ENCODE measurements around a stretch of chr14.

DNA sequence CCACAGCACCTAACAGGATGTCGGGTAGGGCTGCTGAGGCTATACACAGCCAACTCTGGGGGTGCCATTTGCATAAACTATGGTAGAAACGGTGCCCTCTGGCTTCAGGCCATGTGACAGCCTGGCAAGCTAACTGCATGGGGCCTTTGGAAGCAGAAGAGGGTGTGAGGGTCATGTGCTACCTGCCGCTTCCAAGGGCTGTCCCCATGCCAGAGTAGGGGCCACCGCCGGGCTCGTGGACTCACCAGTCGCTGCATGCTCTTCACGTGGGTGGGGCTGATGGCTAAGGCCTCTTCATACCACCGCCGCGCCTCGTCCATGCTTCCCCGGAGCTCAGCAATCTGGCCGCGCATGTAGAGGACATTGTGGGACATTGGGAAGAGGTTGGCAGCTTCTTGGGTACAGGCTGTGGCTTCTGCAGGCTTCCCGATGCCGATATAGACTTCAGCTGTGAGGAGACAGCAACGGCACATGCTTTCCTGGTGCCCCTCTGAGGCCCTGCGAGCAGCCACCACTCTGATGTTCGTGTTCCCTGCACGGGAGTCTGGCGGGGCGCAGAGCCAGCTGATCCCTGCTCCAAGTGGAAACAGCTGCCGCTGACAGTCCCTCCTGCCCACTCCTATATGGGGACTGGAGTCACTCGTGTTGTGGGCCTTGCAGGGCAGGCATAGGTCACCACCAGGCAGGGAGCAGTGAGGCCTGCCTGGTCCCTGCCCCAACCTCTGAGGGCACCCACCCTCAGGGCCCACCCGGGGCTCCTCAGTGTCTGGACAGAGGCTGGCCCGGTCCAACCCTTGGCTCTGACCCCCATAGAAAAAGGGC lies 181.2 kb downstream of the CALM1 start:
- RRBS = 97% methylated on average over 8 of the region's 27 CpGs

DNA sequence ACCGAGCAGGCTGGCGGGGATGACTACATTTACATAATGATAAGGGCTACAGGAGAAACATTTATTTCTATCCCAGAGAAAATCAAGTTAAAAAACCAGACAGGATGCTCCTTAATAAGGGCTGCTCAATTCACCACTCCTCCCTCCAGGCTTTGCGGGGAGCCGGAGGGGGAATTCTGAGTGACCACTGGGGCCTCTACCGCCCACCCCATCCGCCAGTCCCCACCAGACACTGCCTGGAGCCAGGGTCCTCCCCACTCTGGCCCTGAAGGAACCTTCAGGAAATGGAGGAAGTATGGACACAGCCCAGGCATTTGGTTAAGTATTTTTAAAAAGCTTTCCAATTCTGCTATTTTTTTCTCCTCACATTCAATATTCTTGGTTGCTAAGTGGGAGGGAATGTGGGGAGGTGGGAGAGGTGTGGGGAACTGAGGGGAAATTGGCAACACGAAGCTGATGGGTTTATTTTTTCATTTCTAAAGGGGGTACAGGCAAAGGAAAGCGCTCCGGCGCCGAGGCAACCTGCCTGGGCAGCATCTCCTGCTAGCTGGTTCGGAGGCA lies 200.5 kb downstream of the TTC7B start:
- RRBS = no CpG with 5 or more reads among the region's 12 CpGs

GRCh38 chr14:91119794-91120466 lies 6.1 kb downstream of the DGLUCY start:
- RRBS = no CpG with 5 or more reads among the region's 7 CpGs

DNA sequence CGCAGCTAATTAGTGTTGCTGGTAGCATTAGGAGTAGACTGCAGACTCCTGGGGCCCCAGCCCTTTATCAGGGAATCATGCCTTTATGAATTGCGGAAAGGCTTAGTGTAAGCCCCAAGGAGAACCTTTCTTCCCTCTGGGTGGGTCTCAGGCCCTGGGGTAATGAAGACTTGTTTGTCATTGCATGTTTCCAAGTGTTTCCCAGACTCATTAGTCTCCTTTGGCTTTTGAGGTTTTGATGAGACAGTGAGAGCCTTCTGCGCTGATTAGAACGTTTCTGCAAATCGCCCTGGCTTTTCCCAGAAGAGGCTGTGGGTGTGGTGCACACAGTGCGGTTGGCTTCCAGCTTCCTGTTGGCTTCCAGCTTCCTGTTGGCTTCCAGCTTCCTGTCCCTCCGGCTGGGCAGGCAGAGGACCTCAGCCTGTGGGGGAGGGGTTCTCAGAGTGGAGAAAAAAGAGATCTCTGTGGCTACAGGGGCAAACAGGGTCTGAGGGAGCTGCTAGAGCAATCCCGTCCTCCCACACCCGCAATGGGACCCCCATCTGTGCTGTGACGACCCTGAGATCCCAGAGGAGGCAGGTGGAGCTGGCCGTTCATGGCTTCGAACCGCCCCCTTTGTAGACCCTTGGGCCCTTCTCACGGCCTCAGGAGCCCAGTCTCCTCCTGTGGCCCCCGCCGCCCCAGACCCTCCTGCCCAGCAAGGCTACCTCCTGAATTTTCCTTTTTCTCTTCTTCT lies 42.1 kb downstream of the GPR68 start:
- RRBS = no CpG with 5 or more reads among the region's 16 CpGs

- RRBS = 11% methylated on average over 48 of the region's 72 CpGs
Observed at GRCh38 chr14:91264194-91265262, 20.0 kb upstream of the GPR68 start.

- RRBS = no CpG with 5 or more reads among the region's 9 CpGs
Observed at GRCh38 chr14:91311181-91311772, 66.8 kb upstream of the GPR68 start.

- RRBS = no CpG with 5 or more reads among the region's 15 CpGs
Observed at GRCh38 chr14:91313030-91313350, 68.5 kb upstream of the GPR68 start.

DNA sequence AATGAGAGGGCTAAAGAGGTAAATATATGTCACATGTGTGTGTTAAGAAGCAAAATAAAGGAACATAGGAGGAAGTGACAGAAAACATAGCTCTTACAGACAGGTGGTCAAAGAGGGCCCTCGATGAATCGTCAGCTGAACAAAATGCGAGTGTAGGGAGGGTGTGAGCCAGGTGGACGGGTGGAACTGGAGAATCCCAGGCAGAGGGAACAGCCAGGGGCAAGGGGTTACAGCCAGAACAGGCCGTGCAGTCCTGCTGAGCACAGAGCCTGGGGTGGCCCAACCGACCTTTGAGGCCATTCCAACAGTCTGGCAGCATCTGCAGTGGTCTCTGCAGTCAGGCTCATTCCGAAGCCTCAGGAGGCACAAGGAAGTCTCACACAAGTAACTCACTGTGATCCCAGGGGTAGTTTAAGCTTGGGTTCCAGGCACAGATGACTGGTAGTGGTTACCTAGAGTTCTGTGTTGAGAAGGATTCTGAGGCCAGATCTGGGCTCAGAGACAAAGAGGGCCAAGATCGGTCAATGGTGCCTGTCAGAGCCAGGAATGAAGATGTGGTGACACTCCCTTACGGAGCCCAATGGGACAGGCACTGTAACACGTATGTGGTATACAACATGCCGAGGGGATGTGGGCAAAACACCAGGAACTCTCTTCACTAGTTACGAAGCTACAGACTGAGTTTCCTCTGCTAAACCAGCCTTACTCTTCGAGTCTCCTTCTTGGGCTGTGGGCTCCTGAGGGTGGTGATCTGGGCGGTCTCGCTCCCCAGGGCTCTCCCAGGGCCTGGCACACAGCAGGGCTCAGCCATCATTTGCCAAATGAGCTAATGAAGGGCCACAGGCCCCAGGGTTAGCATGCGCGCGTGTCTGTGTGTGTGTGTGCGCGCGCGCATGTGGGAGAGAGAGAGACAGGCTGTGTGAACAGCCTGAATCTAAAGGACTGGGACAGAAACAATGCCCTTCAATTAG lies 42.9 kb downstream of the CCDC88C start:
- RRBS = no CpG with 5 or more reads among the region's 22 CpGs

DNA sequence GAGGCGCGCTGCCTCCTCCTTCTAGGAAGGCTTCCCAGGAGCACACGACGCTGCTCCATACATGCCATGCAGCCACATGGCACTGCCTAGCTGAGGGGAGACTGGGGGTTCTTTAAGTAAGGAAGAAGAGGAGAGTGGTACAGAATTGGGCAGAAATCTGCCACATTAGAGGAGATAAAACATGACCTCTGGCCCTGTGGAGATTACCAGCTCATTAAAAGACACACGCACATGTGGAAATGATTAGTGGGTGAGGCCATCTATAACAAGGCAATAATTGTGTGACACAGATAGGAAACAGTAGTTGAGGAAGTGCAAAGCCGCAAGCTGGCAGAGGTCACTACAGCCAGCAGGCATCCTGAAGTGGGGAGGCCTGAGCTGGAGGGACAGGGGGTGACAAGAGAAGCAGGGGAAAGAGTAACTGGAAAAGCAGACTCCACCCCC lies 39.7 kb downstream of the CCDC88C start:
- RRBS = no CpG with 5 or more reads among the region's 6 CpGs

DNA sequence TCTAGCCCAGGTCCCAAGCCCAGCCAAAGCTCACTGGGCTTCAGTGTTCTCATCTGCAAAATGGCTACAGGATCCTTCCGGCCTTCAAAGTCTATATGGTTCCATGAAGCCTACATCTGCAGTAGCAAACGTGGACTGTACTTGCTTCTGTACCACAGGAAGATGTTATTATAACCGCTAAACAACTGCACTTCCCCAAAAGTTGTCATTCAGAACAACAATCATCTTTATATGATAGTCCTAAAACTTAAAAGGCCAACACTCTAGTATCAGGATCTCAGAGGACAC lies 6.4 kb downstream of the CCDC88C start:
- RRBS = no CpG with 5 or more reads among the region's 3 CpGs

DNA sequence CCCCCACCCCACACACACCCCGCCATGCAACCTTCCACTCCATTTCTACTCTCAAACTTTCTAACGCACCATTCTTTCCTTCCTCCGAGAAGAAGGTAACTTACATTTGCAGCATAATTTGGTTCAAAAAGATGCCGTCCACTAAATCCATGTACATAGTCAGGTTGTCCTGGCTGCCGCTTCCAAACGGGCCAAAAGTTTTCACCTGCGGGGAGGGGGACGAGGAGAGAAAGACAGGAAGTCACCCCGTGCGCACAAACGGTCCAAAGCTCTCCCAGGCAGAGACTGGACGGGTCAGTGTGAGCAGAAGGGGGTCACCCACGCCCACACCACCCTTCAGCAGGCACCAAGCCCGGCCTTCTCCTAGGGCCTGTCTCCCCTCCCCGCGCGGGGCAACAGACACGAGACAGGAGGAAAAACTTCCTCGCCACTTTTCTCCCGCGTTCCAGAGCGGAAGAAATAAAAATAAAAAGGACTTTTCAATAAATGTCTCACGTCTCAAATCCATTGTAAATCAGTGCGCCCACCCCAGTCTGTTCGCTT lies 915 bp downstream of the CCDC88C start:
- RRBS = no CpG with 5 or more reads among the region's 25 CpGs

DNA sequence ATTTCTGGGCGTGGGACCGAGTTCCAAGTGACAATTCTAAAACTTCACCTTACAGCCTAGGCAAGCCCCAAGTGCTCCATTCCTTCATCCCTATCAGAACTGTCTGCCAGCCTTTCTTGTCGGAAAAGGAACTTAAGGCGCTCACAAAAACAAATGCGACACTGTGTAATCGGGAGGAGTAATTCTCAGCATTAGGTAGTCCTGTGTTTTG lies 759 bp upstream of the PPP4R3A start:
- RRBS = no CpG with 5 or more reads among the region's 6 CpGs

DNA sequence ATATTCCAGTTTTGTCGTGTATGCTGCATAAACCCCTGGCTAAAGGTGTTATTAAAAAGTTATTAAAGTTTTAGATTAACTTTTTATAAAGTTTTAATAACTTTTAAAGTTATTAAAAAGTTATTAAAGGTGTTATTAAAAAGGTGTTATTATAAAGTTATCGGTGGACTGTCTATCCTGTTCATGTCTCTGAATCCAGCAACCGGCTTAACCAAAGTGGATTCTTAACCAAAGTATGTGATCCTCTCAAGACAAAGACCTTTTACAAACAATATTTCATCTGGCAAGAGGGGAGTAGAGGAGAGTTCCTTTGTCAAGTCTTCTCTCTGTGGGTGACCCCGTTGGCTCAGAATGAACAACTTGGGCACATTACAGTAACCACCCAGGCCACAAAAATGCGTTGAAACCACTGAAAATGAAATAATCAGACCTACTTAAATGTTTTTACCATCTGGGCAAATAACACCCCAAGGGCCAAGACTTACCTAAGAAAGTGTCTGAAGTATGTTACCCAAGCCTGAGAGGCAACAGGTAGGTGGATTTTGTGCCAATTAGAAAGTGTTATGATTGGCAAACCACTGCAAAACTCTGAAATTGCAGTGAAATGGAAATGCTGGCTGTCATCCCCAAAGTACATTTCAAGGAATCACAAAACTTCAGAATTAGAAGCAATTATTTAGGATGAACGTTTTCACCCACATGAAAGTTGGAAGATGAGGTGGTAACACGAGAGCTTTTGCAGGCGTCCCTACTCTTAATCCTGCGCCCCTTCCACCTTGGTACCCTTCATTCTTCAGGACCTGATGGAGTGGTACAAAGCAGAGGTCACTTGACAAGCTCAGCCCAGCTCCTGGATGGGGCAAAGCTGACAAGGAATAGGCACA lies 1.3 kb downstream of the TC2N start:
- RRBS = no CpG with 5 or more reads among the region's 9 CpGs

- RRBS = no CpG with 5 or more reads among the region's 10 CpGs
Observed at GRCh38 chr14:91897154-91897883, 30.0 kb upstream of the TC2N start.

GRCh38 chr14:91947759-91948397 lies 384 bp upstream of the FBLN5 start:
- RRBS = 1% methylated on average over 16 of the region's 37 CpGs

- RRBS = no CpG with 5 or more reads among the region's 6 CpGs
Observed at GRCh38 chr14:92003301-92004144, 36.3 kb downstream of the TRIP11 start.

DNA sequence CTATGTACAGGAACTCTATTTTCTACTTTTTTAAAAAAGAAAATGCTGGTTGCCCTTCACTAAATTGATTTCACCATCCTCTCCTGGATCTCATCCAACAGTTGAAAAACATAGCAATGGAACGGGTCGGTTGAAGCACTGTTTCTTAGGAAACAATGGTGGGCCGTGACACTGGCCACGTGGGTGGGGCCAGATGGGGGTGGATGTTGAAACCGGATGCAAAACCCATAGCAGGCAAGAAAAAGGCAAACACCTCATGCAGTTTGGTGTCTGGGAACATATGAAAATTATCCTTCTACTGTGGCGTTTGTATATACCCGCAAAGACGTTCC lies 37.8 kb upstream of the RIN3 start:
- RRBS = no CpG with 5 or more reads among the region's 8 CpGs

DNA sequence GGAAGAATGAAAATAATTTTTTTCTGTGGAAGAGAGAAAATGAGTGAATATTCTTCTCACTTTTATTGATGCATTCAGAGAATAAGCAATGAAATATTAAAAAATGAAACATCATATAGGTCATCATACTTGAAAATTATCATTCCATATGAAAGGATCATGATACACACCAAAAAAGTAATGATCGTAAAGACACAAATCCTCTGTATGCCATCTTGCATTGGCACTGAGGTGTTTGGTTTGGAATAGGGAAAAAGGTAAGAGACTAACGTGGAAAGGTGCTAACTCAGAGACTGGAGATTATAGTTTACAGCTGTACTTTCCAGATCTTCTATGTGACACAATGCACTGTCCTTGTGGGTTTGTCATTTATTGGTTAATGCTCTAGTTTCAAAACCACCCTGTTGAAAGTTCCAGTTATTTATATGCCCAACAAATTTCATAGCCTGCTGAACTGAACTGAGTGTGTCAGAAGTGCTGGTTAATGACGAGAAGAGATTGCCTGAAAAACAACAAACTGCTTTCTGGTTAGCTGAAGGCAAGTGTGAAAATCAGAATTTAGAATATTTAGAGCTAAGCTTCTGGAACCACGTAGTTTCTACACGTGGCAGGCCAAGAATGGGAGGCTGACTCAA lies 19.2 kb upstream of the RIN3 start:
- RRBS = no CpG with 5 or more reads among the region's 5 CpGs

DNA sequence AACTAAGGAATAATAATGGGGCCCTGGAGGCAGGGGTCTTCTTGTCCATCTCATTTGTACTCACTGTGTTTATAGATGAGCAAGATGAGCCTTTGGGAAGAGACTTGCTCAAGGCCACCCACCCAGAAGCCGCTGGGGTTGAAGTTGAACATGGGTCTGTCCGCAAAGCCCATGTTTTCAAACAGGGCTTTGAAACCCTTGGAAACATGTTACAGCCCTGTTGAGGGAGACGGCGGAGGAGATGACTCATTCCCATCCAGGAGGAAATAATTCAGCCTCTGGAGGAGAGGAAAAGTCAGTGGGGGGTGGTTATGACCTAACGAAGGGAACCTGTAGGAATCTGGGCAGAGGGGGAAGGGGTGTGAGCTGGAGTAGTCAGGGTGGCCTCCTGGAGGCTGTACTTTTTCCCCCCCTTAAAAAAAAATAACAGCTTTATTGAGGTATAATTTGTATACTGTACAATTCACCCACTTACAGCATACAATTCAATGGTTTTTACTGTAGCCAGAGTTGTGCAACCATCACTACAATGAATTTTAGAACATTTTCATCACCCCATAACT lies 2.1 kb upstream of the RIN3 start:
- RRBS = no CpG with 5 or more reads among the region's 5 CpGs

- RRBS = no CpG with 5 or more reads among the region's 13 CpGs
Observed at GRCh38 chr14:92527716-92528068, 14.1 kb downstream of the RIN3 start.

All from mononuclear cell (primary cell).